Metastatic Pancreatic Carcinoma in the Ovary (tissue), 1 donor: ENCODE data around the genes PYY and HDAC5.

- PRO-cap: no peak
These were observed 3.0 kb upstream of the RPL27 start for GRCh38 chr17:42994995-42995823.

- PRO-cap: no peak
These were observed 3.6 kb downstream of the VAT1 start for GRCh38 chr17:43018477-43019054.

DNA sequence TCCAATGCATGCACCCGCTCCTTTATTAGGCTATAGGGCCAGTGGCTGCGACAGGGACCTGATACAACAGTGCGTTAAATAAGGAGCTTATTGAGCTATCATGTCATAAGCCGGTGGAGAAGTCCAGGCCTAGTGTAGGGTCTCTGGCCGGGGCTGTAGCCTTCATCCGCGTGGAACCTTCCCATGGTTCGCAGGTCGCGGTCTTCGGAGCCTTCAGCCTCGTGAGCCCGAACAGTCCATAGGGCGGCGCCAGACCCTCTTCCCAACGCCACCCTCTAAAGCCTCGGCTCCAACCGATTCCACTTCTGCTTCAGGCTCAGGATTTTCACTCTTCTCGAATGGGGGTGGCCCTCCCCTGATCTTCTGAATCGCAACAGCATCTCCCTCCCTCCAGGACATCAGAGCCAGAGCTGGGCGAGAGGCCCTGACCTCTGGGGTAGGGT, 10.3 kb upstream of the BRCA1 start:
- PRO-cap: no peak

- PRO-cap: no peak
These were observed 62.2 kb upstream of the CCDC200 start for GRCh38 chr17:43290681-43290946.

DNA sequence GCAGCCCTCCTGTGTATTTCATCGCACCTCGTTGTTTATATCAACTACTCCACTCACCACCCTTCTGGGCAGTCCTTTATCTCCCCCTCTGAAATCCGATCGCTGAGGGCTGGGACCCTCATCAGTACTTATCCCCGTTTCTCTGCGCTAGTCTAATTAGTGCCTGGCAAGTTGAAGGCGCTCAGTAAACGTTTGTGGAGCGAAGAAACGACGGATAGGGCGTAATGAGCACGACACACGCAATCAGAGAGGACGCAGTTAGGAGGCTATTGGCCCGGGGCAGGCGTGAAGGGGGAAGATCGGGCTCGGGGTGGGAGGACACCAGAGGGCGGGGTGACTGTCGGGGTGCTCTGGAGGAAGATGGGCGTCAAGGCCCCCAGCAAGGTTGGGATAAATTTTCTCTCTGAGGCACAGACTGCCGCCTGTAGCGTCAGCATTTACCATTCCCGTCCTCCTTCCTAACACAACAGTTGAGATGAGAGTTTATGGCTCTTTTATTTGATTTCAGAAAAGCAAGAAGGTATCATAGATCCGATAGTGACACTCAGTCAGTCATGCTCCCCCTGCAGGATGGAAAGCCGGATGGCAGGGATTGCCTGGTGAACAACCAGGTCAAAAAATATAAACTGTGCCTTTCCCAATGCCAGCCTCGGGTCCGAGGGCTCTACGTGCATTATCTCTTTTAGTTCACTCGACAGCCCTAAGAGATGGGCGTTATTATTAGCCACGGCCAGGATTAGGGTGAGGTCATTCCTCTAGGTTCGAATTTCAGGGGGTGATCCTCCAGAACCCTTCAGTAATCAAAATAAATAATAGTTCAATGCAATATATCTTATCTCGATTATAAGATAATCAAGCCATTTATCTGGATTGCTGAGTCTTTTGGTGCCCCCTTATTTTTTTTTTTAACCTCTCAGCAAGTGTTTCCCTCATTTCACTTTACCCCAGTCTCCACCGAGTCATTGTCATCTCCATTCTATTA, 9.5 kb upstream of the ARL4D start:
- PRO-cap: bidirectional peak, plus-strand start at position 324 of the sequence, minus-strand start at position 245 of the sequence; unidirectional peak, minus-strand start at position 457 of the sequence

DNA sequence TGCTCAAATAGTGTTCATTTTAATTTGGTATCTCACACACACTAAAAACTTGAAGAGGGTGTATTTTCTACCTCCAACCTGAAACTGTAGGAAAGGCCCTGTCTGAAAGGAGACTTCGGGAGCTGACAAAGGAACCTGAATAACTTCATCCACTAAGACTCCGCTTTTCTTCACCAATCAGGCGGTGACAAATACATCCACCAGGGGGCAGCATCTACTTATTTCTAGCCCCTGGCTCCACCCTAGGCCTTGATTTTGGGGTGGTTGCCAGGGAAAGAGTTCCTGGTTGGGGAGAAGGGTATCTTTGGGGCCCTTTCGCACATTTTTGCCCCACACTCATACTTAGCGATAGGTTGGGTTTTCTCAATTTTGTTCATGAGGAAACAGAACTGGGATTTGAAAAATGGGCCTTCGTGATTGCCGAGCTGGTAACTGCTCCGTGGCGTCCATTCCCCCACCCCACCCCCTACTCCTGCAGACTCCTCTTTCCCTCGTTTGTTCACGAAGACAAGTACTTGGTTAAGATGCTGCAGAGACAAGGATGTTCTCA, 4.8 kb upstream of the ARL4D start:
- PRO-cap: no peak

- PRO-cap: no peak
These were observed 38.9 kb upstream of the DHX8 start for GRCh38 chr17:43444620-43445451.

DNA sequence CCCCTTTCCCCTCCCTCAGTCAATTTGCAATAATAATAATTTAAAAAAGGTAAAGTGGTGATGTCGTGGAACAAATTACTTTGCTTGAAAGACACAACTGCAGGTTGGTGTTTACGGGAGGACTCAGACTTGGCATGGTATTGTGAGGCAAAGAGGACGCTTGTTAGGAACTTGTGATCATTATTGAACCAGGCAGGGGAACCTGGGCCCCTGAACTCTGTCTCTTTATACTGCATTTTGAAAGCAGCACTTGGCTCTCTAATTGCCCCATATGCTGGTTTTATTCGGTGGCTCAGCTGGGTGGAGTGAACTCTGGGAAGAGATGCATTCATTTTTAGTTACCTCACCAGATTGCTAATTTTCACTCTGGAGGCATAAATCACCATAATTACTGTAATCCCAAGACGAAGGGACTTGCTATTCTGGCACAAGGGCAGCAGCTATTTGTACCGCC, 5.9 kb upstream of the DHX8 start:
- PRO-cap: no peak

DNA sequence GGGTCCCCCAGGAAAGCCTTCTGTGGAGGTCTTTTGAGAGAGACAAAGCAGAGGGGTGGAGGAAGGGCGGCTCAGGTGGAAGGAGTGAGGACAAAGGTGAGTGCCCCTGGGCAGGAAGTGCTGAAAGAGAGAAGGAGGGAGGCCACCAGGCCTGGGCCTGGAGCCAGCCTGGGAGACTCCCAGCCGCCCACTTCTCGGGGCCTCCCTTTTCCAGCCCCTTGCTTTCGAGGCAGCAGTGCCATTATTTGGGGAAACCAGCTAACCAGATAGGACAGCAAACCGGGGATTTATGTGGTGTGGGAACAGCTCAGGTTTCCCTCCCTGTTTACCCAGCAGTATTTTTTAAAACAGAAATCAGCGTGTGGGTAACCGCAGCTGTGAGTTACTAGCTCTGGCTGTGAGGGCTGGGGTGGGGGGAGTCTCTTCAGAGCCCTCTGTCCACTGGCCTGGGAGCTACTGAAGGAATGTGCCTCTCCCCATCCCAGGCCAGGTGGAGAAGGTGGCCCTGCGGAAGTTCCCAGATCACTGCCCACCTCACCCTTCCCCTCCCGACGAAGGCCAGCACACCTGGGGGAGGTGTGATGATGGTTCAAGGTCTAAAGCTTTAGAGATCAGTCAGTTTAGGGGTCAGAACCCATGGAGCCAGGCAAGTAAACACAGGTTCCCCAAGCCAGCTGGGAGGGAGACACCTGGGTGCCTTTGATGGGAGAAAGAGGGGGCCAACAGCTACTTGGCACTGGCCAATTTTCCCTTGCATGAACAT, 8.4 kb upstream of the MEOX1 start:
- PRO-cap: no peak

DNA sequence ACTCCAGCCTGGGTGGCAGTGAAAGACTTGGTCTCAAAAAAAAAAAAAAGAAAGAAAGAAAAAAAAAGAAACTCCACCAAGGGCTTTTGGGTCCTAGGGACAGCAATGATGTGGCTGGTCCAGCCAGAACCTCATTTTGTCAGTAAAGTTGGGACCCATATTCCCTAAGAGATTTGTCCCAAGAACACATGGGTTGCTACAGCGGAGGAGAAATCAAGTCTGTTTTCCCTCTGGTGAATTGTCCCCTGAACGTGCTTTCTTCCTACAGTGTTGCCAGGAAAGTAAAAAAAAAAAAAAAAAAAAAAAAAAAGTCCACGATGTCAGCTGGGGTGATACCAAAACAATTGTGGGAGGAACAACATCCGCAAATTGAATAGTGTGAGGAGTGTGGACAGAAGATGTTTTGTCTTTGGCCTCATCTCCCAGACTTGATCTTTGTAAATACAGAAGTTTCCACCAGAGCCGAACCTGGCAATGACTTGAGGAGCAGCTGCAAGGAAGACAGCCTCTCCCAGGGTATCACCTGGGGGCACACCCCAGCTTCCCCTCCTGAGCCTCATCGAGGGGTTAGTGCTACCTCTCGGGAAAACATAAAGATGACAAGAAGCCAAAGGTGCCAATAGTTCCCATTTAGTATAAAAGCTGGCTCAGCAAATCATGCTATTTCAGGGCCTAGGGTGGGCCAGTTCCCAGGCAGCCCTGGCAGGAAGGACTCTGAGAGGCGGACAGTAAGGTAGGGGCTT, 46.5 kb downstream of the SOST start:
- PRO-cap: no peak

- PRO-cap: no peak
These were observed 3.3 kb downstream of the SOST start for GRCh38 chr17:43755219-43755833.

GRCh38 chr17:43758883-43759134, 218 bp upstream of the SOST start:
- PRO-cap: no peak

GRCh38 chr17:43842066-43842409, 4.9 kb upstream of the CD300LG start:
- PRO-cap: unidirectional peak, minus-strand start at chr17:43842265

- PRO-cap: no peak
These were observed at the start of gene PYY for GRCh38 chr17:43953656-43954149. TSS of gene PYY (minus strand) at chr17:43953940.

DNA sequence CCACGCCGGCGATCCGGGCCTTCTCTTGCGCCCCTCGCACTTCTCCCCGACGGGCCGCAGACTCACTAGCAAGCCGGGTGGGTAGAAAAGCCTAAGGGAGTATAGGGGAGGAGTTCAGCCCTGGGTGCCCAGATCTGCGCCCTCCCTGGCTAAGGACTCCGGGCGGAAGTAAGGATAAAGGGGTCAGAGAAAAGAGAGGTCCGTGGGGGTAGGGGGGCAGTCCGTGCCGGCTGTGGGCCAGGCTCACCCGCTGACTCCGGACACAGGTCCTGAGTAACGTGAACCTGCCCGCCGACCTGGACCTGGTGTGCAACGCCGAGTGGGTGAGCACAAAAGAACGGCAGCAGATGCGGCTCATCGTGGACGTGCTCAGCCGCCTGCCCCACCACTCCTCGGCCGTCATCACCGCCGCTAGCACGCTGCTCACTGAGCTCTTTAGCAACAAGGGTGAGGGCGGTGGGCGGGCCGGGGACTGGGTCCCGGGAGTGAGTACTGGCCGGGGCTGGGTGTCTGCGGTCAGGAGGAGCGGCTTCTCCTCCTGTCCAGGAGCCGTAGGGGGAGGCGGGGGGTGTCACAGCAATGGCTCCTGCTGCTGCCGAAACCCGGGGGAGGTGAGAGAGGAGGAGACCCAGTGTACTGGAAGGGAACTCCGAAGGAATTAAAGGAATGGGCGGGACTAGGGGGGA, 2.0 kb downstream of the NAGS start:
- PRO-cap: bidirectional peak, plus-strand start at position 186 of the sequence, minus-strand start outside the sequence; bidirectional peak, plus-strand start outside the sequence, minus-strand start at position 660 of the sequence

DNA sequence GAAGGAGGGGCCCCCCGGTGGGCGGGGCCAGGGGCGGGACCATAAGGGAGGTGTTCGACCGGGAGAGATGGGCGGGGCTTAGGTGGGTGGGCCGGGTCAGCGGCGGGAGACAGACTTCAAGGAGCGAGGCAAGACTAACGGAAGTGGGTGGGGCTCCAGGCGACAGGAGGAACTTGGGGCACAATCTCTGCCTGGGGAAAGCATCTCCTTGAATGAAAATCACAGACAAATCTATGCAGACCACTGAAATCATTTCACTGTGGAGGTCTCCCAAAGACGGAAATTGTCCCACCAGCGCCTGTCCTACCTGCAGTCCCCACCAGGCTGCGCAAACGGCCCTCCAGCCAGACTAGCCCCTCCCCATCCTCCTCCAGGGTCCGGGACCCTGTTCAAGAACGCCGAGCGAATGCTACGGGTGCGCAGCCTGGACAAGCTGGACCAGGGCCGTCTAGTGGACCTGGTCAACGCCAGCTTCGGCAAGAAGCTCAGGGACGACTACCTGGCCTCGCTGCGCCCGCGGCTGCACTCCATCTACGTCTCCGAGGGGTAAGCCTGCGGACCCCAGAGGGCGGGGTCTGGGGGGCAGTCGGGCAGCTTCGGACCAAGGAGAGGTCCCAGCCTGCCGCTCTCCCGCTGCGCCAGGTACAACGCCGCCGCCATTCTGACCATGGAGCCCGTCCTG, 2.7 kb downstream of the NAGS start:
- PRO-cap: bidirectional peak, plus-strand start at position 142 of the sequence, minus-strand start outside the sequence

DNA sequence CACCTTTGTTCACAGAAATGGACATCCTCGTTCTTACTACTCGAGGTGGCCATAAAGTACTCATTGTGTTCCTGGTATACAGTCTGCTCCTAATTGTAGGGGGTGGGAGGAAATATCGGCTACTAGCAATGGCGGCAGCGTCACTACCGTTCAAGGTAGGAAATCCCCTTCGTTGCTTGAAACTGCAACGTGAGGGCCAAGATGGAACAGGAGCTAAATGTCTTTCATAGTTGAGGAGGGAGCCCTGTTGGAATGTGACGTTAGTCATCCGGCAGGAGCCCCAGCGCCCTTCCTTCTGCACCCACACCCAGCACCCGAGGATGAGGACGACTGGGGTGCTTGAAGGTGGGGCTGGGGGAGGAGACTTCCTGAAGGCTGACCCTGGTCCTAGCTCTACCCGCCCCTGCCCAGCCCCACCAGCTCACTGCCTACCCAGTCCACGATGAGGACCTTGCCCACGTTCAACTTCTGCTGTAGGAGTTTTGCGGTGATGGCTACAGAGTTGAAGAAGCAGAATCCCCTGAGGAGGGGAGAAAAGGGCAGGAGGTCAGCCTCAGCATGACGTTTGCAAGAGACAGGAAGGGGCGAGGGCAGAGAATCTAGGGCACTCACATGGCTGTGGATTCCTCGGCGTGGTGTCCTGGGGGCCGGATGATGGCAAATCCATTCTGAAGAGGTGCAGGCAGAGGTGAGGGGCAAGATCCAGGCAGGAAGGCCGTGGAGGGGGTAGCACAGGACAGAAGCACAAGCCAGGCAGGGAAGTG, 11.8 kb downstream of the G6PC3 start:
- PRO-cap: no peak

GRCh38 chr17:44086770-44087426, 16.4 kb downstream of the G6PC3 start:
- PRO-cap: no peak

GRCh38 chr17:44122734-44123736, at the start of gene HDAC5:
TSS of gene HDAC5 (minus strand) at chr17:44123641.
- PRO-cap: unidirectional peak, plus-strand start at chr17:44122890; bidirectional peak, plus-strand start at chr17:44123840, minus-strand start at chr17:44123638

- PRO-cap: no peak
These were observed 1.8 kb downstream of the ATXN7L3 start for GRCh38 chr17:44197878-44198201.